Choroid plexus epithelial cell (primary cell): ENCODE measurements around the genes CKAP2L, IL1A, IL1B, SLC35F5 and DDX18.

GRCh38 chr2:112624197-112624817 lies 21.4 kb upstream of the SLC20A1 start:
- RRBS = no CpG with 5 or more reads among the region's 6 CpGs

DNA sequence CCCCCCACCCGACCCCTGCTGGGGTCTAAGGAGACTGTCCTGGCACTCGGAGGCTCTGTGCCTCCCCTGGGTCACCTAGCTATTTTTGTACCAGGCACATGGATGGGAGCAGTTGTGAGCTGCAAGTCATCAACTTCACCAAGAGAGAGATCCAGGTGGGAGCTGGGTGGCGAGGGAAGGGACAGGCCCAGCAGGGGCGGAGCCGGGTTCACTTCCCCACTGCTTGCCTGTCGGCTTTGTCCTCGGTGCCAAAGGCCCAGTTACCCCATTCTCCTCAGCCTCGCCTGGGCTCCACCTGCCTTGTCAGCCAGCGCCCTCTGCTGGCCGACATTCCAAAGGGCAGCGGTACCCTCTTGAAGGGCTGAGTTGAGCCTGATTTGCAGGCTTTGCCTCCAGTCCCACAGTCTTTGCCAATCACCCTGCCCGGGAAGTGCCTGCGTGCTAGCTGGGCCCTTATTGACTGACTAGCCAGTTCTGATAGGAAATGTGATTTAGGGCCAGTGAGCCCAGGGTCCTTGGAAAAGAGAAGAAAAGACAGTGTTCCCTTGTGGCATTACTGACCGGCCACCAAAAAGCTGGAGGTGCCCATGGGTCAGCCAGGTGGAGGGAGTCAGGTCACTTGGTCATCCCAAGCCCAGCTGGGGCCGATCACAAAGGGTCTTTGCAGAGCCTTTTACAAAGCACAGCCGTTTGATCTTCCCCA lies 5.9 kb downstream of the NT5DC4 start:
- RRBS = no CpG with 5 or more reads among the region's 16 CpGs

- RRBS = 2% methylated on average over 31 of the region's 82 CpGs
These were observed at the start of gene CKAP2L for GRCh38 chr2:112763949-112765109. Gene CKAP2L, minus strand, starts transcription at chr2:112764609.

GRCh38 chr2:112784163-112784739 lies at the start of gene IL1A:
Gene IL1A, minus strand, starts transcription at chr2:112784493.
- RRBS = no CpG with 5 or more reads among the region's 9 CpGs

- RRBS = no CpG with 5 or more reads among the region's 8 CpGs
These were observed 3.3 kb downstream of the IL1B start for GRCh38 chr2:112833345-112833708.

DNA sequence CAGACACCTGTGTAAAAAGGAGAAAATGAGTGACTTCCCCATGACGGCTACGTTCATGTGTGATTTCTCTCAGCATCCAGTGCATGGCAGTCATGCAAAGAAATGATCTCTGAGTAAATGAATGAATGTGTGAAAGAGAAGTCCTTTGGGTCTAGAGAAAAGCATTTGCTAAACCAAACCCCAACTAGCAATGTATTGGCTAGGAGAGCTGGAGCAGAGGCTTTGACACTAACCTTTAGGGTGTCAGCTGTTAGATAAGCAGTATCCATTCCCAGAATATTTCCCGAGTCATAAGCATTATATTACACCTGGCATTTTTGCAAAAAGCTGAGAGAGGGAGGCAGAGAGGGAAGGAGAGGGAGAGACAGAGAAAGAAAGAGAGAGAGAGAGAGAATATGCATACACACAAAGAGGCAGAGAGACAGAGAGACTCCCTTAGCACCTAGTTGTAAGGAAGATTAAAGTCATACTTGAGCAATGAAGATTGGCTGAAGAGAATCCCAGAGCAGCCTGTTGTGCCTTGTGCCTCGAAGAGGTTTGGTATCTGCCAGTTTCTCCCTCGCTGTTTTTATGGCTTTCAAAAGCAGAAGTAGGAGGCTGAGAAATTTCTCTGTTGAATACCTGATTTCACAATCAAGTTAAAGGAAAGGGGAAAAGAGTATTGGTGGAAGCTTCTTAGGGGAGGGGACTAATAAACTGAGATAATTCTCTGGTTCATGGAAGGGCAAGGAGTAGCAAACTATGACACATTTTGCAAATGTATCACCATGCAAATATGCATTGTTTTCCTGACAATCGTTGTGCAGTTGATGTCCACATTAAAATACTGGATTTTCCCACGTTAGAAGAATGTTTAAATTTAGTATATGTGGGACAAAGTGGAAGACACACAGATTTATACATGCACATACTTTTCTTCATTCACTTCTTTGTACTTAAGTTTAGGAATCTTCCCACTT lies at the start of gene IL1B:
Gene IL1B, minus strand, starts transcription at position 542 of the 959 bp plus-strand sequence.
- RRBS = no CpG with 5 or more reads among the region's 7 CpGs

GRCh38 chr2:112885660-112886088 lies 25.3 kb upstream of the IL37 start:
- RRBS = no CpG with 5 or more reads among the region's 4 CpGs

DNA sequence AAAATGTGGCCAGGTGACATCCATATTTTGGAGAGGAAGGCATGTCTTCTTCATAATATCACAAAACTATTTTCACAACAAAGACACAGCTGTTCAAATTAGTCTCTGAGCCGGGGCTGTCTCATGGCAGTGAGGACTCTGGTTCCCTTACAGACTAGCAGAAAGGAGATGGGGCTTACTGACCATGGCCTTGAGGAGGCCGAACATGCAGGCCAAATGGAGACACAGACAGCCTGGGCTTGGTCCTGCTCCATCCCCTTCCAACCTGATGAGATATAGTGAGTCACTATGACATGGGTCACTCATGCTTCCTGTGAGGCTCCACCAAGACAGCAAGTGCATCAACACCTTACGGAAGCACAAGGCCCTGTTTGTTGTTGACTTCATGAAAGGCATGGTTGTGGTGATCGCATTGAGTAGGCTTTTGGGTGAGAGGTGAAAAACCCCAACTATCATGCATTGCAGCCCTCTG lies 9.8 kb downstream of the IL37 start:
- RRBS = no CpG with 5 or more reads among the region's 4 CpGs

GRCh38 chr2:113157920-113158442 lies 15.8 kb upstream of the PSD4 start:
- RRBS = no CpG with 5 or more reads among the region's 6 CpGs

- RRBS = no CpG with 5 or more reads among the region's 15 CpGs
These were observed 8.7 kb upstream of the PSD4 start for GRCh38 chr2:113164782-113165793.

DNA sequence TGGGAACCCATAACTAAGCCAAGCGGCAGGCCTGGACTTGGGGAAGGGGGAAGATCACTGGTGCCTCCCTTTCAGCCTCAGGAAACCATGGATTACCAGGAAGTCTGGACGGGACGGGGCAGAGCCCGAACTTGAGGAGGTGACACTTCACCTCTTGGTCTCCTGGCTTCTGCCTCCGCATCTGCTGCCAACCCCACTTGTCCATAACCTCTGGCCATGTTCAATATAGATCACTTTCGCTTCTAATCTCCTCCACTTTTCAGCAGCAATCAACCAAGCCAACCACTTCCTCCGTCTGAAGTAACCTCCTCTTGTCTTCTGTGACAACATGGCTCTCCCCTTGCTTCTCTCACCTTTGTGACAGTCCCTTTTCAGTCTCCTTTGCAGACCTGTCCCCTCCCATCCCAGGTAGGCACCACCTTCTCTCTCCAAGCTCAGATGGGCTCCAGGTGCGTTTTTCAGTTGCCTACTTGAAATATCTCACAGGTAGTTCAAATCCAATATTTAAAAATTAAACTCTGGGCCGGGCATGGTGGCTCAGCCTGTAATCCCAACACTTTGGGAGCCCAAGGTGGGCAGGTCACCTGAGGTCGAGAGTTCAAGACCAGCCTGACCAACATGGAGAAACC lies 4.8 kb upstream of the PSD4 start:
- RRBS = no CpG with 5 or more reads among the region's 10 CpGs

DNA sequence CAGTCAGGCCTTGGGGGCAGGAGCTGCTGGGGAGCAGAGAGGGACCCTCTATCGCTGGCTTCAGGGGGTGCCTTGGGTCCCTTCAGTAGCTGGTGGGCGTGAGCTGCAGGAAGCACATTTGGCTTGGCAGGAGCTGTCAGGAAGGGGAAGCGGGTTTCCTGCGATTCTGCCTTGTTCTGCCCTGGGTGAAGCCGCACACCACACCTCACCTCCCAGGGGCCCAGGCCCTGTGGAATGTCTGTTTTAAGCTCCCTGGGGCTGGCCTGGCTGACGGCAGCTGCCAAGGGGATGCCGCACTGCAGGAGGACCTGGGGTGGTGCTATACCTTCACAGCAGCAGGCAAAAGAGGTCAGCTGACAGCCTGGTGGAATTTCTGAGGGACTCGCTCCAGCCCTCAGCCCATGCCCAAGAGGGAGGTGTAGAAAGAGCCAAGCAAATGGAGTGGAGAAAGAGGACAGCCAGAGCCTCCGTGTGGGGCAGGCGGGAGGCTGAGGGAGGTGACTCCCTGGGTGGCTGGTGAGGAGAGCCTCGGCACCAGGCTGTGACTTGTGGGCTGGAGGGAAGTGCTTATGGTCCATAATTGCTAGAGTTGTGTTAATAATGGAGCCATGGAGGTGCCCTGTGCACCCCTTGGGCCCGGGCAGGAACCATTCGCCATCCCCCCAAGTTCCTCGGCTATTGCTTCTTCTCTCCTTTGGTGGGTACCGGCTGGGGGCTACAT lies 43.9 kb downstream of the PSD4 start:
- RRBS = 97% methylated on average over 4 of the region's 15 CpGs

GRCh38 chr2:113283659-113284426 lies 5.1 kb upstream of the PAX8 start:
- RRBS = no CpG with 5 or more reads among the region's 5 CpGs

DNA sequence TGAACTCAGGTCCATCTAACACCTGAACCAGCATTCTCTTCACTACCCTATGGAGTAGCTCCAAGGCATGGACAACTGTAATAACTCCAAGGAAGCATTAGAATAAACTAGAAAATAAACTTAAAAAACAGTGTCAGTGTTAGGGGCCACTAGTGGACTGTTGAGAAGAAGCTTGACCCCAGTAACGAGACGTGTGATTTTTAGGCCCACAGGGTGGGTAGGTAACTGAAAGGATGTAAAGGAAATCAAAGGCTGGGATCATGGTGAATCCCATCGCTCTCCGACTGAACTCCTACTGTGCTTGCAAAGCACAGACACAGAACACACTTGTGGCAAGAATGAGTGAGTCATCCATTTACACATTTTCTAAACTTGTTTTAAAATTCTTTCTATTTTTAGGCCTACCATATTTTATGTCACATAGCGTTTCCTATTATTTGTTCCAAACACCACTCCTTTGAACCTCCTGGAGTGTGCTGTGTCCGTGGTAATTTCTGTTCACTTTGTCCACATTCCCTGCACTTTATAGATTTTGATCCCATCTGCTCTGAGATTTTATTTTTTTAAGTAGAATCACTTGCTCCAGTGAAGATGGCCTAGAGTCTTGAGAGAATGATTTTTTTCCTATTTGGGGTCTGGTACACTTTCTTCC lies 6.2 kb upstream of the PAX8 start:
- RRBS = no CpG with 5 or more reads among the region's 6 CpGs

DNA sequence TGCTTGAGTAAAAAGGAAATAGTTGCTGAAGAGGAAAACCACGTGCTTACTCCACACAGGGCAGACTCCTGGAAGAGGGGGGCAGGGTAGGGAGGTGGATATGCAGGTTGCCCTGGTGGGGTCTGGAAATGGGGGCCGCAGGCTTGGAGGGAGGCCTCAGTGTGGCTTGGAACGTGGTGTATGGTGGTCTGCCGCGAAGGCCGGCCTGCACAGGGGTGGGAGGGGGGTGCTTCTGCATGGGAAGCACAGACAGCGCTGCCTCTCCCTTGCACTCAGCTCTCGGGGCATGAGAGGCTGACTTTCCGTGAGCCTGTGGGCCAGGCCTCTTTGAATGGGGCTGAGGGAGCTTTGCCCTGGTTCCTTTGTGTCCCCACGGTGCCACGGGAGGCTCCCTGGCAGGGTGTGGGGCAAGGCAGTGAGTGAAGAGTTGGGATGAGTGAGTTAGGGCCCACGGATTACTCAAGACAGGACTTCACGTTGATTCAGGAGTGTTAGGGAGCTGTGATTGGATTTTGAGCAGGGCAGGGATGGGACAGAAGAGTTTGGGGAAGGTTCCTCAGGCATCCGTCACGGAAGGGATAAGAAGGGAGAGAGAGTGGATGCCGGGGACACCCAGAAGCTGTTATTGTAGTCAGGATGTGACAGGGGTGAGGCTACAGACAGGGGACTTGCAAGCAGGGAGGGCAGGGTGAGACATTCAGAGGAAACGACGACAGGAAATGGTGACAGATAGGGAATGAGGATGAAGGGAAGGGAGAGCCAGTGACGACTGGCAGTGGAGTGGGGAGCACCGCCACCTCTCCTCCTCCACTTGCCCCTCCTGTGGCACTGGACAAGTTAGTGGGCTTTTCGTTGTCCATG lies 35.4 kb upstream of the RABL2A start:
- RRBS = no CpG with 5 or more reads among the region's 21 CpGs

DNA sequence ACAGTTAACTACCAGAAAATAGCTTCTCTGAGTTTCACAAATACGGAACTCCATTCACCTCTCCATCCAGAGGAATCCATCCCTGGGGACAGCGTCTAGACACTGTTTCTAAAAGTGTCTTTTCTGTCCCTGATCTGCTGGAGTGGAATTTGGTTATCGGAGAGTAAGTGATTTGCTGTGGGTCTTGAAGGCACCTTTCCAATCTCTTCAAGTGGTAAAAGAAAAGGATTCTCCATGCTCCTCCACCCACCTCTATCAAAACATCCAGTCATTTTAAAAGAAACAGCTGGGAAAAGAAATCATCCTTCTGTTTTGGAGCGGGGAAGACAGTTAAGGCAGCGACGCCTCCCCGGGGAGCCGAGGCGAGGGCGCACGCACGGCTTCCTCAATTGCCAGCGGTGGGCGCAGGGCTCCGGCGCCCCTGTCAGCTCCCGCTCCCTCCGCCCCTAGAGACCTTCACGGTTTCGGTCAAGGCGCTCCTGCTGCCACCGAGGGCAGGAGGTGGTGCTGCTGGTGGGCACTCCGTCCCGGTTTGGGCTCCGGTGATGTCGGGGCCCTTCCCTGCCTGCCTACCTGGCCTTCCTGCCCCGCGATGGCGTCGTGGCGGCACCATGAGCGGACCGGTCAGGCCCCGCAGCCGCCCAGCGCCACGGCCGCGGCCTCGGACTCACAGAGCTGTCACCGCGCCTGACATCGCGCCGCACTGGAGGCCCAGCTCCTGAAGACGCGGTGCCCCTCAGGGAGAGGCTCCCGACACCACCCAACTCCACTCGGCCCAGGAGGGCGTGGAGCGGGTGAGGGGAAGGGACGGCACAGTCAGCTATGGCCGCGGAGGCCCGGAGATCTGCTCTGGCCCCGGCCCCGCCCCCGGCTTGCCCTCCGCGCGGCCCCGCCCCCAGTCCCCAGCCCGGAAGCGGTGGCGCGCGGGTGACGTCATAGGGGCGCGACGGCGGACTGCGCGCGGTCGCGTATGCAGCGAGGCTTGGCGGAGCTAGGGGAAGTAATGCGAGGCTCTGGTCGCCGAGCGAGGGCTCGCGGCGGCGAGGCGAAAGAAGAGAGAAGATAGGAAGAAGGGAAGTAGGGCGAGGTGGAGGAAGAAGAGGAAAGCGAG lies at the start of gene SLC35F5:
Gene SLC35F5, minus strand, starts transcription at position 846 of the 1,111 bp plus-strand sequence.
- RRBS = 2% methylated on average over 15 of the region's 90 CpGs

DNA sequence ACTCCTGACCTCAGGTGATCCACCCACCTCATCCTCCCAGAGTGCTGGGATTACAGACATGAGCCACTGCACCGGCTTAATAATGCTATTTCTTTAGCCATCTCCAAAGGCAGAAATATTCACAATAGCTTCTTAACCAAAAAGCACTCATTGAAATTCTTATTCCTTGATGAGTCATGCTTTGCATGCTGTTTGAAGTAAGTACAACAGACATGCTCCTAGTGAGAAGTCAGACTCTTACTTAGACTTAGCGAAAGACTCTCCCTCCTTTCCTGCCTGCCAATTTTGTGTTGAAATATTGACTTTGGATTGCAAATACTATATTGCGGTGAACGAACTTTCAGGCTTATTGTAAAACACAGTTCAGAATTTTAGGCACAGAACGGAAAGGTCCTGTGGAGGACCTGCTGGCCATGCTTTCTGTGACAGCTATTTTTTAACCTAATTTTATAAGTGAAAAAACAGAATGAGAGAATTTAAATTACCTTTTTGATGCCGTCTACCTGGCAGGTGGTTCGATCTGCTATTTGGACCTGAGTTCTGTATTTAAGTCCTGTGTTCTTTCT lies 4.5 kb downstream of the ACTR3 start:
- RRBS = no CpG with 5 or more reads among the region's 7 CpGs

DNA sequence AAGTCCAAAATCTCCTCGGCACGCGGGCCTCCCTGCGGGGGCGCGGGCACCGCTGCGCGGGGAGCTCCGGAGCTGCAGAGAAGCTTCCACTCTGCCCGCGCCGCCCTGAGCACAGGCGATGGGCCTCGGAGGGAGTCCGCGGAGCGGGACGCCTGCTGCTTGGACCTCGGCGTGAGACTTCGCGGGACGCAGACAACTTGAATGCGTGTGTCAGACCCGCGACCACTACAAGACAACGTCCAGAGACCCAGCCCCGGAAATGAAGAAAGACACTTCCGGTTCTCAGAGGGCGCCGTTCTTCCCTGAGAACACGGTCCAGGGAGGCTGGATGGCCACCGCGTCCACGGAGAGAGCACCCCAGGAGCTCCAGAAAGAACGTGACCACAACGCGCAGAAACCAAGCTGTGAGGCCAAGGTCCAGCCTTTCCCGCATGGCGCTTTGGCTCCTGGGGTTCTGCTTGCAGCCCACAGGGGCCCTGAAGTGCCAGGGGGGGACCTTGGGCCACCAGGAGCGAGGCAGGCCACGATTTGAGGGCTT lies 219.9 kb downstream of the DPP10 start:
- RRBS = no CpG with 5 or more reads among the region's 43 CpGs

GRCh38 chr2:117814176-117815241 lies at the start of gene DDX18:
Gene DDX18, plus strand, starts transcription at chr2:117814691.
- RRBS = 1% methylated on average over 9 of the region's 57 CpGs